Left lung (tissue), 1 donor: ENCODE data around the genes FFAR4 and LGI1.

DNA sequence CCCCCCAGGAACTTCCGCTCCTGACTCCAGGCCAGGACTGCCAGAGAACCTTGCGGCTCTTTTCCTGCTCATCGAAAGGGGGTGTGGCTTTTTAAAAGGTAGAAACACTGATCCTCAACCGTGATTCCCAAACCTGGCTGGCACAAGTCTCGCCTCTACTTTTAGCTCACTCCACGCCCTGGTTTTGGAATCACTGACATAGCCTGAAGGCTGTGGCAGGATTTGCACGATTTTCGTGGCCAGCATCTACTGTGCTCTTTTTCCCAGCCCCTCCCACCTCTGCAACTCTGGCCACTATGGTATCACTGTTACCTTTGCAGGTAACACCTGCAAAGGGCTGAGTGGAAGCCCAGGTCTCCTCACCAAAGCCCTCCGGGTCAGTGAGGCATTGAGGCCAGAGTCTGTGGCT is 43.3 kb downstream of the MYOF start:
- PRO-cap, result bidirectional peak, plus-strand start at position 121 of the sequence, minus-strand start at position 39 of the sequence

- PRO-cap, result bidirectional peak, plus-strand start at chr10:93566692, minus-strand start at chr10:93566510
These were observed at the start of gene FFAR4 for GRCh38 chr10:93566440-93567280. FFAR4 (plus strand) TSS chr10:93566665.

- PRO-cap, result unidirectional peak, minus-strand start at chr10:93573155
These were observed 6.6 kb downstream of the FFAR4 start for GRCh38 chr10:93573103-93573392.

- PRO-cap, result no peak
These were observed at the start of gene LGI1 for GRCh38 chr10:93757516-93758105. LGI1 (plus strand) TSS chr10:93757936.

- PRO-cap, result no peak
These were observed 76.1 kb downstream of the NOC3L start for GRCh38 chr10:94286442-94287170.

DNA sequence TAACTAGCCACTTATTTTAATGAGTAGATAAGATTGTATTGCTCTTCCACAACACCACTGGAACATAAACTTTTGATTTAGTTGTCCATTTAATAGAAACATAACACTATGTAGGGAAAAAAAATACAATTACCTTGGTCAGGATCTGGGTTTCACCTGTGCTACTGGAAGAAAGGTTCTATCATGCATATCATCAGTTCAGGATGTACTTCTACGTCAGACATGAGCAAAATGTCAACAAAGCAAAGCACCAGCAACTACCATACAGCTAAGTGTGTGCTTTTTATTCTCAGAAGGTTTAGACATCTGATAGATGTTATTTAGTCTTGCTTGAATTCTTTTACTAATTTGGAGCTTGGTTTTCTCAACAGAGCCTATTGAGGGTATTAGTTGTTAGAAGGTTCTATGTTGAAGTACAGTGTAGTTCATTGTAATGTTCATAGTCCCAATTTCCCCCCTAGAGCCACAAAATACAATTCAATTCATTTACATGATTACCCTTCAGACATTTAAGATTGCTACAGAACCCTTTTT is 13.7 kb downstream of the TBC1D12 start:
- PRO-cap, result no peak

DNA sequence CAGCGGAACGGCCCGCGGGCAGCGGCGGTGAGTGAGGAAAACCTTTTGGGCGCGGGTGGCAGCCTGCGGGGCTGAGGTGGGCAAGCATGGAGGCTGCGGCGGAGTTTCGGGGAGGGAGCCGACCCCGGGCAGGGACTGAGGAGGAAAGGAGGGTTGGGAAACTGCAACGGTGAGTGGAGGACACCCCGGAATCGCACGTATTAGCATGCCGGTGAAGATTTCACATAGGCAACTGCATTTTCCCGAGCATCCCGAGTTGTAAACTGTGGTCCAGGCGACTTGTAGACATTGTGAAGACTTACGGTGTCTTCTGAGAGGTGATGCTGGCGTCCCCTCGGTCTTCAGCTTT is 312 bp downstream of the HELLS start:
- PRO-cap, result no peak

DNA sequence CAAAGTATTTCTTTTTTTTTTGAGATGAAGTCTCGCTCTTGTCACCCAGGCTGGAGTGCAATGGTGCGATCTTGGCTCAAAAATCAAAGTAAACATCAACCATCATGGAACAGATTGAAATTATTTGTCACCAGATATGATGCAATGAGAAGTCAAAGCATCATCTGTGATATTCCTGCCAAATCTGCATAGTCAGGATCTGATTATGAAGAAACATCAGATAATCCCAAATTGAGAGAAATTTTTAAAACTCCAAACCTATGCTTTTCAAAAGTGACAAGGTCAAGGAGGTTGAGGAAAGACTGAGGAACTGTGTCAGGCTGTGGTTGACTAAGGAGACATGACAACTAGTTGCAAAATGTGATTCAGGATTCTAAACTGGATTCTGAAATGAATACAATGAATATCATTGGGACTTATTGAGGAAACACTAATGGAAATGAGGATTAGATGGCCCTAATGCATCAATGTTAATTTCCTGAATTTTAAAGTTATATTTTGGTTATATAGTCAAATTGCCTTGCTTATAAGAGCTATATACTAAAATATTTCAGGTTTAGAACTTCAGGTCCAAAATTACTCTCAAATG is 4.9 kb upstream of the CYP2C18 start:
- PRO-cap, result no peak

- PRO-cap, result no peak
These were observed 1.9 kb upstream of the CYP2C9 start for GRCh38 chr10:94936687-94936871.

DNA sequence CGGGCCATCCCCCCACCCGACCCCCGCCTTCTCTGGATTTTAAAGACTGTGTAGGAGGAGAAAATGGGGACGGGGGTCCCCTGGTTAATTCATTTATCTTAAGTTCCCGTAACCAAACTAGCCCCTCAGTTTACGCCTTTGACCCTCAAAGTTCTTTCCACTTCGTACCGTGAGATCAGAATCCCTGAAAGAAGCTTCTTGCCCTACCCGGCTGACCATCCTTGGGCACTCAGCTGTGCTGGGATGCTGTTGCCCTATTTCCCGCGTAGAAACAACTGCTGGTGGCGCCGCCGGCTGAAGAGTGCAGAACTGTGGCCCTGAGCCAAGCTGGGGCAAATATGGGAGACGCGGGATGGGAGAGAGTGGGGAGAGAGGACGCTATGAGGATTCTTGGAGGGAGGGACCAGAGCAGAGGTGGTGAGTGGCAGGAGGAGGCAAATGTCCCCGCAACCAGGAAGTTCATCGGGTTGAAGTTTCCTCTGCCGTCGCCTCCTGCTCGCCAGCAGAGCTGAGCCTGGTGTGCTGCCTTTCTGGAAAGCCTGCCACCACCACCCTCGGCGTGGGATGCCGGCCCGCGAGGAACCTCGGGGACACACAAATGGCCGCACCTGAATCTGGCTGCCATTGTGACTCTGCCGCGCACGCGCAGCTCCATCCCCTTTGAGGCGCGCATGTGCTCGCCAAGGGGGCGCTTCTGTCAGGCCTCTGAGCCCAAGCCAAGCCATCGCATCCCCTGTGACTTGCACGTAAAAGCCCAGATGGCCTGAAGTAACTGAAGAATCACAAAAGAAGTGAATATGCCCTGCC is 36.7 kb downstream of the ACSM6 start:
- PRO-cap, result bidirectional peak, plus-strand start at position 383 of the sequence, minus-strand start at position 300 of the sequence; unidirectional peak, minus-strand start at position 626 of the sequence

- PRO-cap, result no peak
These were observed 13.3 kb upstream of the PDLIM1 start for GRCh38 chr10:95304150-95304498.

DNA sequence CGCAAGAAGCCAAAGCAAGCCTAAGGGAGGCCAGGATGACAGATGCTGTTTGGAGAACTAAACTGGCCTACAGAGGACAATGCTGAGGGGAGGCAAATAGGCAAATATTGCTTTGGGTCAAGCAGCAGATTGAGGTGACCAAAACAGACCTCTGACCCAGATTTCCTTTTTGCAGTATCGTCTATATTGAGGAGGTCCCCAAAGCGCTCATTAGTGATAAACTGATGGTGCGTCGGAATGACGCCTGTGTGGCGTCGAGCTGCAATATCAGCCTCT is 60.2 kb upstream of the PDLIM1 start:
- PRO-cap, result no peak

- PRO-cap, result no peak
These were observed 66.6 kb upstream of the PDLIM1 start for GRCh38 chr10:95357446-95357823.

GRCh38 chr10:95406544-95407288 is 115.9 kb upstream of the PDLIM1 start:
- PRO-cap, result no peak

GRCh38 chr10:95416373-95417005 is 125.7 kb upstream of the PDLIM1 start:
- PRO-cap, result no peak

GRCh38 chr10:95445090-95445820 is 115.9 kb downstream of the SORBS1 start:
- PRO-cap, result no peak

- PRO-cap, result no peak
These were observed 103.8 kb downstream of the SORBS1 start for GRCh38 chr10:95457230-95457943.

DNA sequence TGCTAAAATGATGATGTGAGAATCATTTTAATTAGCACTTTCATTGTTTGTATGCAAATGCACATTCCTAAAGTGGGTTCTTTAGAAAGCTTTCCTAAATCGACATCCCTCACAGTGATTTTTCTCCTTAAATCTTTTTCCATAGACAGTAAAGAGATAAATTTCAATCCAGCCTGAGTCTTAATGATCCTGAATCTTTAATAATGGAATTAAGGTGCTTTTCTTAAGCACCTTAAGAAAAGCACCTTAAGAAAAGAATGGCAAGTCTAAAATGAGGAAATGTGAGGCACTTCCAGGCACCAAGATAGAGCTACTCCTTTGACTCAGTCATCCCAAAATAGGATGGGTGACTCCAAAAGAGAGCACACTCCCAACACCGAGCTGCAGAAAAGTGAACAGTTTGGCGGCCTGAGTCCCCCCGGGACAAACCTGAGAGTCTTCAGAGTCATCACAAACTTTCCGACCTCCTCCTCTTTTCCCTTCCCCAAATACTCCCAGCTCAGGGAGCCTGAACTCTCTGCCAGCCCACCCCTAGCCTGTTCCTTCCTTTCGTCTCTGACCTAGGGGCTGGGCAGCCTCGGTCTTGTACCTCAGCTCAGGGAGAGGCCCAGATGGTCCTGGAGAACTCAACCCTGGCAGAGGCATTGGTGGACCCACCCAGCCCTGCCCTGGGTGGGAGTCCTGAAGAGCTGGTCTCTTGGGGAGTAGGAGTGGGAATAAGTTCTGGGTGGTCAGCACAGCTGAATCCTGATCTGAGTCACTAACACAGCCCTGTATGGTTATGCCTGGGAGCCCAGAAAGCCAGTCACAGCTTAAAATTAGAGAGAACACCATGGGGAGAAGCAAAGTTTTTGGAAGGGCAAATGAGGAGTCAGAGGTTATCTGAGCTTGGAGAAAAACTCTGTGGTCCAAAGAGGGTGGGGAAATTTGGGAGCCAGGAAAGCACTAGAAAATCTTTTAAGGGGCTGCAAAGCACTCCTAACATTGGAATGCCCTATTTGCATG is 84.2 kb downstream of the SORBS1 start:
- PRO-cap, result no peak

DNA sequence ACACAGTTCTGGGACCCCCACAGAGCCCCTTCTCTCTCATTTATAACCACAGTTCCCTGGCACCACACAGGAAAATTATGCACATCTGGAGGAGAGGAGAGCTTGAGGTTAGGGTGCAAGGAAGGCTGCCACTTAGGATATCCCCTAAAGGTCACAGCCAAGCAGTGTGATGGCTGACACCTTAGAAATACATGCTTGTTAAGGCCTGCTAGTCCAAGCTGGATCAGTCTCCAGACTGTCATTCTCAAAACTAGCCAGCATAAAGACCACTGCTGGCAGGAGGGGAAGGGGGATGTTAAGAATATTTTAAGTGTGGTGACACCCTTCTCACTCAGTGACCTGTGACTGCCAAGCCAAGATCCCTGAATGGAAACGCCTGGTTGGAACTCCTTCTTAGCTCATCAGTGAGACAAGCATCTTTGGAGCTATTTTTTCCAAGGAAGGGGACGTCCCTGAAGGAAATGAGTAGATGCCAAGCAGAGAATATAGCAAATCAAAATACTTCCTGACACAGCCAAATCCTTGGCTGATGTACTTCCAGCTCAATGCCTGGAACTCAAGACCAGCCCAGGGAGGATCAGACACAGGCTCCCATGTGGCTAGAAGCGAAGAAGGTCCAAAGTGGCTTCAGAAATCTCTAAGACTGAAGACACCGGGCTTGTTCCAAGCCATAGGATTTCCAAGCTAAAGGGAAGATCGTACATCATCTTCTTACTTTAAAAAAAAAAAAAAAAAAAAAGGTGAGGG is 82.3 kb downstream of the SORBS1 start:
- PRO-cap, result bidirectional peak, plus-strand start at position 559 of the sequence, minus-strand start at position 368 of the sequence

GRCh38 chr10:95488424-95488706 is 72.8 kb downstream of the SORBS1 start:
- PRO-cap, result no peak